ENCODE data around the gene ATAD2B.

DNA sequence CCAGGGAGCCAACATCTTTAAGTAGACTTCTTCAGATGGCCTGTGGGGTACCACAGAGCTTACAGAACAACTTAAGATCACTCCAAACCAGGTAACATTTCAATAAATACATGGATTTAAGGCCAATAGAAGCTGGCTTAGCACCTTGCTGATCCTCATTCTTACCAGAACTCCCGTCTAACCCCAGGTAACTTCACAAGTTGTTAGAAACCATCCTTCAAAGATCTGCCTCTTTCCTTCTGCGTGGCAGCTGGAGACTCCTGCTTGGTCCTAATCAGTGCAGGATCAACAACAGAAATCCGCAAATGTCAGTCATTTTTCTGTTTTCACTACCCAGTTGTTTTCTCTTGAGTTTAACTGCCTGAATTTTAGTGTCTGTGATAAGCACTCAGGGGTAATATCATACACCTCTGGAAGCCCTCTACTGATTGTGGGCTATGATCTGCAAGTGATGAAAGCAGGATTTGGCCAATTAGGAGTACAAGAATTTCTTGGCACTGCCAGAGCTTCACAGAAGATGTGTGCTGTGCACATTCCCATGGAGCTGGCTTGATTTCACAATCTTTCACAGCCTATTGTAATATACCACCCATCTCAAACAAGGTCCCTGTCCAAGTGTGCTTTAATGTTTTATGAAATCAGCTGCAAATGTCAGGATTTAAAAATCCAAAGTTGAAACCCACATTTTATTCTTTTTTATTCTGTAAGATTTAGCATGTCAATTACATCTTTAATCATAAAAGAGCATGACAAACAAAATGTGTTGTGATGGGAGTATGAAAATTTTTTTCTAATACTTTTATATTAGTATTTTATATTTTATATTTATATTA is 27.4 kb upstream of the TDRD15 start:
- RRBS = no CpG with 5 or more reads among the region's 3 CpGs

DNA sequence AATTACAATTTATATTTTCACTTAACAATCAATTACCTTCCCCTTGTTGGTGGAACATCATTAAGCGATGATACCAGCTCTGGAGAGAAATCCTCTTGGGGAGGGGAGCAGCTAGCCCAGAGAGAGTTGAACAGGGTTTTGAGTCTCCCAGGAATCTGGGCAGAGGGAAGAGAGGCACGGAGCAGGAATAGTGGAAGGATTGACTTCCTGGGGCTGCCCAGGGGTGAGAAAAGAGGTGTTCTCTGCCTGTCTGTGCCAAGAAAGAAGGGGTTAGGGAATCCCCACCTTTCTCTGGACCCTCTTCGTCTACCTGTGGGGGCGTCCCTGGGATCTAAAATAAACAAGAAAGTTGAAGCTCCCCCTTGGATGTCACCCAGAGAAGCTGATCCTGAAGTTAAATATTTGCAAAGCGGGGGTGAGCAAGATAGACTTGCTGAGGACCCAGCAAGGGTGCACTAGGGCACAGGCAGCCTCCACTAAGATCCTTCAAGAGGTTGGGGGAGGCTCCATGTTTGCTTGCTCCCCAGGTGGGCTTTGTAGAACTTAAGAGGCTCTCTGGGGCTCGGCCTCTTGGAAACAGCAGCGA is 186.1 kb upstream of the KLHL29 start:
- RRBS = no CpG with 5 or more reads among the region's 7 CpGs

GRCh38 chr2:23199370-23199976 is 185.5 kb upstream of the KLHL29 start:
- RRBS = no CpG with 5 or more reads among the region's 4 CpGs

GRCh38 chr2:23268454-23268828 is 116.5 kb upstream of the KLHL29 start:
- RRBS = no CpG with 5 or more reads among the region's 1 CpG

GRCh38 chr2:23458171-23458794 is 73.3 kb downstream of the KLHL29 start:
- RRBS = no CpG with 5 or more reads among the region's 5 CpGs

- RRBS = no CpG with 5 or more reads among the region's 6 CpGs
These were observed 74.0 kb downstream of the KLHL29 start for GRCh38 chr2:23458795-23459555.

- RRBS = no CpG with 5 or more reads among the region's 25 CpGs
These were observed 235.5 kb downstream of the ATAD2B start for GRCh38 chr2:23691290-23691874.

GRCh38 chr2:23884588-23885199 is 42.2 kb downstream of the ATAD2B start:
- RRBS = no CpG with 5 or more reads among the region's 3 CpGs

- RRBS = 3% methylated on average over 24 of the region's 94 CpGs
These were observed at the start of gene ATAD2B for GRCh38 chr2:23926671-23927581. ATAD2B (minus strand) TSS chr2:23927123.

GRCh38 chr2:23927796-23928240 is 895 bp upstream of the ATAD2B start:
- RRBS = no CpG with 5 or more reads among the region's 7 CpGs

GRCh38 chr2:24010234-24011291 is 678 bp downstream of the MFSD2B start:
- RRBS = 43% methylated on average over 25 of the region's 53 CpGs

- RRBS = no CpG with 5 or more reads among the region's 4 CpGs
These were observed 83.9 kb downstream of the ITSN2 start for GRCh38 chr2:24276378-24276992.

- RRBS = no CpG with 5 or more reads among the region's 10 CpGs
These were observed 60.5 kb downstream of the ITSN2 start for GRCh38 chr2:24299794-24300289.

DNA sequence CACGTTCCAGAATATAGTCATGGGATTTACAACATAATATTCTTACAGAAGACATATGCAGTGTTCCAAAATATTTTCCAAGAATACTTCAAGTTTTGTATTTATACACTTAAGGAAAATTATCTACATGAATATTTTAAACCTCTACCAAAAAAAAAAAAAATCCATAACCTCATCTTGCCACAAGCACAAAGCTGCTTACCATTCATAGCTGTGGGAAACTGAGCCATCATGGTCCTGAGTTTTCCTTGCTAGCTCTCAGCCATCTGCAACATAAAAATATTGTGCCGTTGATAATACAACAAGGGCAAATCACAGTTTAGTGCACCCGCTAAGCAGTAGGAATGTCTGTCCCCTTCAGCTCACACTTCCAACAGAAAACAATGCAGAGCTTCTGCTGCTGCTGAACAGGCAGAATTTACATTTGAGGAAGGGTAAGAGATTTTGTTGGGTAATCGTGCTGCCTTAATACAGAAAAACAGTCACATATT is 32.4 kb downstream of the ITSN2 start:
- RRBS = no CpG with 5 or more reads among the region's 4 CpGs

- RRBS = no CpG with 5 or more reads among the region's 4 CpGs
These were observed 49.7 kb downstream of the NCOA1 start for GRCh38 chr2:24540686-24541161.

GRCh38 chr2:24665488-24665940 is 127.7 kb downstream of the PTRHD1 start:
- RRBS = no CpG with 5 or more reads among the region's 4 CpGs

DNA sequence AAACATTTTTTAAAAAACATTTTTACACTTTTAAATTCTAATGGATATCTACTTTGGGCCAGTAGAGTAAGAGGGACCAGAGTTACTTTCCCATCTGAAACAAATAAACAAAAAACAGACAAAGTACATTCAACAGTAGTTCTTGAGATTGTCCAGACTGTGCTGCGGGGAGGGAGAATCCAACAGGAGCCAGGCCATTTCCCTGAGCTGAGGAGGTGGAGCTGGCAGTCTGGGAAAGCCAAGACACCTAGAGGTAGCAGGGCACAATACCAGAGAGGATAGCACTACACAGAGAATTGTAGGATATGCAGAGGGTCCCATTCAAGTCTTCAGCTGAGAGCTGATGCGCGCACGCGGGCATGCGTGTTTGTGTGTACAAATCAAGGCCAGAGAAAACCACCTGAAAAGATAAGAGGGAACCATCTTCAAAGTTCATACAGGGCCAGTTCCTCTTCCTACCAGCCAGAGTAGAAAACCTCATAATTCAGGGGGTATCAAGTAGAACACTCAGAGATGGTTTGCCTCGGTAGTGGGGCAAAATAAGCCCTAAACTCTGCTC is 44.0 kb downstream of the PTRHD1 start:
- RRBS = no CpG with 5 or more reads among the region's 7 CpGs

DNA sequence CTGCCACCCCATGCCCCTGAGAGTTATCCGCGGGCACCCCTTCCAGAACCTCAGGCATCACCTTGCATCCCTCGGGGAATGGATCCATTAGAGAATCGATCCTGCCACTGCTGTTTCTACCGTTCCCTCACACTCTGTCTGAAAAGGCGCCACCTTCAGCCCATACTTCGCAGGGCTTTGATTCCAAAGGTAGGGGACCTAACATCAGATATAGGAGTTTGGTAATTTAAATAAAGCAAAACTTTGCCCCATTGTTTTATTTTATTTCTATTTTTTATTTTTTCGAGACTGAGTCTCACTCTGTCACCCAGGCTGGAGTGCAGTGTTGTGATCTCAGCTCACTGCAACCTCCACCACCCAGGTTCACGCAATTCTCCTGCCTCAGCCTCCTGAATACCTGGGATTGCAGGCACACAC is 1.2 kb upstream of the ADCY3 start:
- RRBS = no CpG with 5 or more reads among the region's 9 CpGs

GRCh38 chr2:25078901-25079431 is 37.1 kb downstream of the EFR3B start:
- RRBS = no CpG with 5 or more reads among the region's 6 CpGs